Hematopoietic multipotent progenitor cell (in vitro differentiated cells): ENCODE data around the gene DGKH.

GRCh38 chr13:40480802-40481597, 185.4 kb downstream of the FOXO1 start:
- CAGE, long polyA plus RNA = no peak

- CAGE, long polyA plus RNA = no peak
Measured at GRCh38 chr13:40596469-40597241, 69.8 kb downstream of the FOXO1 start.

DNA sequence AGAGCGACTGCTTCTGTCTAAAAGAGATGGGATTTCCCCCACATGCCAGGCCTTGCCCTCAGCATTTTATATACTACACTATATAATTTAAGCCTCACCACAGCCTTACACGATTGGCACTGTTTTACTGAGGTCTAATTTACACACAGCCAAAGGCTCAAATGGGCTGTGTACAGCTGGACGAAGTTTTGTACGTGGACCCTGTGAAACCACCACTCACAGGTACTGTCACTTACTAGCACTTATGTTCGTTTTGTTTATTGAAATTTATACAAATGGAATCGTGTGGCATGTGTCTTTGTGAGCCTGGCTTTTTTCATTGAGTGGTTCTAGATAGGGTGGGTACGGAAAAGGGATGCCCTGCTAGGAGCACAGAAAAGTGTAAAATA, 67.1 kb downstream of the FOXO1 start:
- CAGE, long polyA plus RNA = no peak

- CAGE, long polyA plus RNA = no peak
Measured at GRCh38 chr13:40606984-40607575, 59.4 kb downstream of the FOXO1 start.

GRCh38 chr13:40647150-40647772, 19.2 kb downstream of the FOXO1 start:
- CAGE, long polyA plus RNA = no peak

DNA sequence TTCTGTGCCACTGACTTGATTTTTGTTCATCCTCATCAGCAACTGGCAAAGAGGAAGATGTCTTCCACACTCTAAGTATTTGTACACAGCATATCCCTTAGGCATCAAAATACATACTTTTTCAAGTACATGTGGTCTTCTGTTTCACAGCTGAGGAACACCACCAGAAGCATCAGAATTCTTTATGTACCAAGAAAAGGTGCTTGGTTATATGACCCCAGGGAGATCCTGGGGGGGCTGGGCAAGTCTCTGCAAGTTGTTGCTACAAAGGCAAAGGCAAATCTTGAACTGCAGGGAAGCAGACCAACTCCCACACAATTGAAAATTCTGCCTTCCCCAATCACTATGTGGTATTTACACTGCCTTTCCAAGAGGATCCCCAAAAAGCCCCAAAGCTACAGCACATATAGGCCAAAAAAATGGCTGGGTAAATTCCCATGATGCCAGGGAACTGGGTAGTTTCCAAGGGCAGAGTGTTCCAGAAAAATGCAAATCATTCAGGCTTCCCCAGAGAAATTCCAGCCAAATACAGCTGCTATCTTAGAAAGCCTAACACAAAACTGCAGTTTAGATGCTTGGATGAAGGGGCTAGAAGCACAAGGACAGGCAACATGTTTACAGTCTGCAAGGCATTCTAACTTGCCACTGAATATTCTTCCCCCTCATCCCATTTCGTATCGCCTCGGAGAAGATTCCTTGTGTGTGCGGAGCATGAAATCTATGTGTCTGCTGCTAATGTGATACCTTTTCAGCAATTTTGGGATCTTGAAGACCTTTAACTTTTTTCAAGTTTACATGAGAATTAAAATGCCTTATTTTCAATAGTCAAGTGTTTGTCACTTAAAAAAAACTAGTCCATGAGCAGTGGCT, 6.3 kb downstream of the FOXO1 start:
- CAGE, long polyA plus RNA = no peak

DNA sequence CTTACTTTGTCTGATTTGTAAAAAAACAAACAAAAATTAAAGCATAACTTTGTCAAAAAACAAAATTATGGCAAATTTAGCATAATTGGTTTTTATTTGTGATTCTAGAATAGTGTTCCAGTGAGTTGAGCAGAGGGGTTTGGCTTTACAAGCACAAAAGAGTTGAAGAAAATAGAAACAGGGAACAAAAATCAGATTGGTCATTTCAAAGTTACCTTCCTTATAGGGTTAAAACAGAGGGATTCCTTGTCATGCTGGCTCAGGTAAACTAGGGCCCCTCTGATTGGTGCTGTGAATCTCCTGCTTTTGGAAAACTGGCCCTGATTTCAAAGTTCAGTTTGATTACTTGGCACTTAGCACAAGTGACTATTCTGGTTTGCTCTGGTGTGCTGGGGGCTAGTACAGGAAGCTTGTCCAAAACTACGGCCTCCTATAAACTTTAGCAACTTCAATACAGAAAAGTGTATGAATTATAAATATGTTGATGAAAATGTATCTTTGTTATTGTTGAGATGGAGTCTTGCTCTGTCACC, 1.8 kb upstream of the MRPS31 start:
- CAGE, long polyA plus RNA = no peak

- CAGE, long polyA plus RNA = no peak
Measured at GRCh38 chr13:40869246-40869985, 80.0 kb downstream of the SLC25A15 start.

DNA sequence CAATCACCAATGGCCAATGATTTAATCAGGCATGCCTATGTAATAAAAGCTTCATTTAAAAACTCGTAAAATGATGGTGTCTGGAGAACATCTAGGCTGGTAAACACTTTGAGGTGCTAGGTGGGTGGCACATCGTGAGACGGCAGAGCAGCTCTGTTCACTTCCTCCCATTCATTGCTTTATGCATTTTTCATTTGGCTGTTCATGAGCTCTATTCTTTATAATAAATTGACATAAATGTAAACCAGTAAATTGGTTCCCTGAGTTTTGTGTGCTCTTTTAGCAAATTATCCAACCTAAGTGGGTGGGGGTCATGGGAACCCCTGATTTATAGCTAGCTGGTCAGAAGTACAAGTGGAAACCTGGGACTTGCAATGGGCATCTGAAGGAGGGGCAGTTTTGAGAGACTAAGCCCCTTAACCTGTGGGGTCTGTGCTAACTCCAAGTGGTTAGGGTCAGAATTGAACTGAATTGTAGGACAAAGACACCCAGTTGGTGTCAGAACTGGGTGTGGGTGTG, 90.0 kb downstream of the ELF1 start:
- CAGE, long polyA plus RNA = no peak

DNA sequence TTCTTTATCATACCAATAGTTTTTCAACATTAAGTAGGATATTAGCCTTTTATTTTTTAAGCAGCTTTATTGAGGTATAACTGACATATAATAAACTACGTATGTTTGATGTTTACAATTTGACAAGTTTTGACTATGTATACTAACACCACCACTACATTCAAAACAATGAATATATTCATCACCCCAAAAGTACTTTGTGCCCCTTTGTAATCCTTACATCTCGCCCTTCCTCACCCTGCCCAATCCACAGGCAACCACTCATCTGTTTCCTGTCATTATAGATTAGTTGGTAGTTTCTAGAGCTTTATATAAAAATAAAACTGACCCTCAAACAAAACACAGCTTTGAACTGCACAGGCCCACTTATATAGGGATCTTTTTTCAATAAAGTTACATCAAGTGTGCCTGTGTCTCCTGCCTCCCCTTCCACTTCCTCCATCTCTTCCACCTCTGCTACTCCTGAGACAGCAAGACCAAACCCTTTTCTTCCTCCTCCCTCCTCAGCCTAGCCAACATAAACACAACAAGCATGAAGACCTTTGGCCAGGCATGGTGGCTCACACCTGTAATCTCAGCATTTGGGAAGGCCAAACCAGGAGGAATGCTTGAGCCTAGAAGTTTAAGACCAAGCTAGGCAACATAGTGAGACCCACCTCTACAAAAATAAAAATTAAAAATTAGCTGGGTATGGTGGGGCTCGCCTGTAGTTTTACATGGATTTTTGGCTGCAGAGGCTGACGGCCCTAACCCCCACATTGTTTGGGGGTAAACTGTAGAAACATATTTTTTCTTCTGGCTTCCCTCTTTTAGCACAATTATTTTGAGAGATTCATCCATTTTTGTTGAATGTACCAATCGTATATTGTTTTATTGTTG, 72.7 kb downstream of the ELF1 start:
- CAGE, long polyA plus RNA = start-site peak on the minus strand centred at position 347 of the sequence, 36 bp wide, 20 reads

- CAGE, long polyA plus RNA = no peak
Measured at GRCh38 chr13:41019596-41019967, 466 bp upstream of the ELF1 start.

DNA sequence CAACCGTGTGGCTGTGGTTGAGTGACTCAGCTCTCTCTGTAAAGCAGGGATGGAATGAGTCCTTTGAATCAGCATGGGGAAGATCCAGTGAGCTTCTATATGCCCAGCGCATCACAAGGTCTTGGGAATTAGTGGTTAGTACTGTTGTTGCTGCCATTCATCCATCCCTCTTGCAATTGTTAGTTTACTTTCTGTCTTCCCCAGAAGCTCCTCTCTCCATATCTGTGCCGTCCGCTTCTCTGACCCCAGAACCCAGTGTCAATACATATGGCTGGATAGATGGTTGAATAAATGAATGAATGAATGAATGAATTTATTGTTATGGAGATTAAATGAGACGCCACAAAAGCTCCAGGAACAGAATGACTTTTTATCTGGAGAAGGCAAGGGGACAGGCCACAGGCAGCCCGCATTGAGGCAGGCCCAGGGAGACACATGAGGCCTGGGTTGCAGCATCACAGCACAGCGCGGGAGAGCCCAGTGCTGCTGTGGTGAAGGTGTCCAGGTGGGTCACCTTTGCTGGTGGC, 89.2 kb downstream of the RGCC start:
- CAGE, long polyA plus RNA = no peak

- CAGE, long polyA plus RNA = no peak
Measured at GRCh38 chr13:41779822-41780648, 180.9 kb downstream of the VWA8 start.

GRCh38 chr13:42012105-42012486, 36.4 kb upstream of the DGKH start:
- CAGE, long polyA plus RNA = no peak

DNA sequence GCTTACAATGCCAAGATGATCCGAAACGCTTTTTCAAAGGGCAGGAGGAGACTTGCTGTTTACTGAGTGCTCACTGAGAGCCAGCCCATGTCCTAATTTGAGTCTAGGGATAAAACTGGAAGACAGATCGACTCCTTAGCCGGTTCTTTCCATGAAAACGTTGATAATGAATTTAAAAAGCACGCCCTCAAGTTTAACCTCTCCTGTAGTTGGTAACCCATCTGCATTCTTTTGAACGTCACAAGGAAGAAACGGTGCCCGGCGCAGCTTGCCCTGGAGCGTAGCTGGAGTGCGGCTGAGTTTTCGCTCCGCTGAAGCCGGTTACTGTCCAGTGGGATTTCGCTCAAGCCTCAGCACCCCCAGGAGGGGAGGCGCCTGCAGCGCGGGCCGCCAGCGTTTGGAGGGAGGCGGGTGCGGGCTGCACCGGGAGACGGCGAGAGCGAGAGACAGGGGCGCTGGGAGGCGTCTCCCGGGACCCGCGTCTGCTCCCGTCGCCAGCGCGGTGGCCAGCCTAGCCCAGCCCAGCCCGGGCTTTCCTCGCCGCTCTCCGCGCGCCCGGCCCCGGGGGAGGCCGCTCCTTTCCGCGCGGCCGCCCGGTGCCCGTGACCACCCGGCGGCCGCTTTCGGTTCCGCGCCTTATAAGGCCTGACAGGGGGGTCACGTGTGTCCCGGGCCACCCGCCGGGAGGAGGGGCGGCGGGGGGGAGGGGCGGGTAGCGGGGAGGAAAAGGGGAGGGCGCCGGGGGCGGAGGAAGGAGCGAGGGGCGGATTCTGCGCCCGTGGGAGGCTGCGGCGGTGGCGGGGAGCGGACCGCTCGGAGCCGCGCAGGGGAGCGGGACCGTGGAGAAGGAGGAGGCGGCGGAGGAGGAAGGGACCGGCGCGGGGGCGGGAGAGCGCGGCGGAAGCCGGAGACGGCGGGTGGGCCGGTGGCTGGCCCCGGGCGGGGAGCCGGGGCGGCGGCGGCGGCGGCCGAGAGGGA, 8.4 kb upstream of the DGKH start:
- CAGE, long polyA plus RNA = no peak

DNA sequence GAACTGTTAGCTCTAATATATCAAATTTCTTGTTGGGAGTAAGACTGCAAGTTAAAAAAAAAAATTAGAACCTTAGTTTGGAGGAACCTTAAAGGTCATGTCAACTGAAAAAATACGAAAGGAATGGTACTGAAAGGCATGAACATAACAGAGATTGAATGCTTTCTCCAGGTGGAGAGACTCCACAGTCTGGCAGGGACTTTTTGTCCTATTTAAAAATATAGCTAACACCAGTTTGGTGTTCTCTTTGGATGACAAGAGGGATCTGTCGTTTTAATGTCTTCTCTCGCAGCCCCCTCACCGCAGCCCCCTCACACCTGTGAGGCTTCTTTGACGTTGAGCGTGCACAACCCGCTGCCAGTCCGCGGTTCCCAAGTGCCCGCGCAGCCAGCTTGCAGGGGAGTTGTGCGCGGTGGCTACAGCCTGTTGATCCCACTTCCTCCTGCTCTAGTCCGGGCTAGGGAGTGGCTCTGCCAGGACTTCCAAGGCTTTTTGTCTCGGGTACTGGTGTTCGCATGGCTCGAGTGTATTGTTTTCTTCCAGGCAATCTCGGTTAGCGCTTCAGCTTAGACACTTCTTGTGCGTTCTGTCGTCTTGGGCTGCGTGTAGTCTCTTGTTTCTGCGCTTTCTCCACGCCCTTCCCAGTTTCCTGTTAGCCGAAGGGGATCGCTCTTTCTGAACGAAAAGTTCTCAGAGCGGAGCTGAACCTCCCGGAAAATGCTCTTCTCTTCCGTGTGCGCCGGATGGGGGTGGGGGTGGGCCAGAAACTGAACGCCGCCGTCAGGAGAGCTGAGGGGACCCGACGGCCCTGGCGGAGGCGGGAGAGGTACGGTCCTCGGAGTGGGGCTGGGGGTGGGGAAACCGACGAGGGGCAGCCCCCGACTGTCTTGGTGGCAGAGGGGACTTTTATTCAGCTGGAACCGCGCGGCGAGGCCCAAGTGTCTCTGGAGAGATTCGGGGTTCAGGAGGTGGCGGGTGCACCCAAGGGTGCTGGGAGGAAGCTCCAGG, 868 bp upstream of the DGKH start:
- CAGE, long polyA plus RNA = no peak

- CAGE, long polyA plus RNA = no peak
Measured at GRCh38 chr13:42048336-42049367, at the start of gene DGKH. DGKH (plus strand) TSS chr13:42048648.

GRCh38 chr13:42049368-42049870, 971 bp downstream of the DGKH start:
- CAGE, long polyA plus RNA = no peak

DNA sequence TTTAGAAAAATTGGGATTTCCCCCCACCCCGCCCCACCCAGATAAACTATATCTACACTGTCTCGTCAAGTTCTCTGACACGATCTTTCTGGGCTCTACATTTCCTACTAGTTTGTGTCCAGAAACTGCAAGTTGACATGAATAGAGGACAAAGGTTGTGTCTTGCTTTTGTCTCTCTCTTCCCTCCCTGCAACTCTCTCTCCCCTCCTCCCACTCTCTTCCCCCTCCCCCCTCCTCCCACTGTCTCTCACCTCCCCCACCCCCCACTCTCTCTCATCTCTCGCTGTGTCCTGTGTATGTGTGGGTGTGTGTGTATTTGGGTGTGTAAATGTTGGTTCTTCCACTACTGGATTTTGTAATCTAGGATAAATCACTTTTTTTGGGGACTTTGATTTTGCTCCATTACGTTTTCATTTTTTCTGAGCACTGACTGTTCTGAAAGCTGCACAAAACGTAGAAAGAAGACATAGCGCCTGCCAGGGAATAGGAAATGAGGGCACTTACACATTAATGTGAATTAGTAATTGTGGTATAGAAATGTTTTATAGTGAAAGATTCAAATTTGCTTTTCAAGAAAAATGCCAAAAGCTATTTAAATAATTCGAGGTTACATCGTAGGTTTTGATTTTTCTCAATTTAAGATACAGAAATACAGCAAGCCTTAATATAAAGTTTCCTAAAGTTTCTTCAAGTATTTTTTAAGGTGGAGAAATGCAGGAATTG, 48.5 kb downstream of the AKAP11 start:
- CAGE, long polyA plus RNA = no peak

DNA sequence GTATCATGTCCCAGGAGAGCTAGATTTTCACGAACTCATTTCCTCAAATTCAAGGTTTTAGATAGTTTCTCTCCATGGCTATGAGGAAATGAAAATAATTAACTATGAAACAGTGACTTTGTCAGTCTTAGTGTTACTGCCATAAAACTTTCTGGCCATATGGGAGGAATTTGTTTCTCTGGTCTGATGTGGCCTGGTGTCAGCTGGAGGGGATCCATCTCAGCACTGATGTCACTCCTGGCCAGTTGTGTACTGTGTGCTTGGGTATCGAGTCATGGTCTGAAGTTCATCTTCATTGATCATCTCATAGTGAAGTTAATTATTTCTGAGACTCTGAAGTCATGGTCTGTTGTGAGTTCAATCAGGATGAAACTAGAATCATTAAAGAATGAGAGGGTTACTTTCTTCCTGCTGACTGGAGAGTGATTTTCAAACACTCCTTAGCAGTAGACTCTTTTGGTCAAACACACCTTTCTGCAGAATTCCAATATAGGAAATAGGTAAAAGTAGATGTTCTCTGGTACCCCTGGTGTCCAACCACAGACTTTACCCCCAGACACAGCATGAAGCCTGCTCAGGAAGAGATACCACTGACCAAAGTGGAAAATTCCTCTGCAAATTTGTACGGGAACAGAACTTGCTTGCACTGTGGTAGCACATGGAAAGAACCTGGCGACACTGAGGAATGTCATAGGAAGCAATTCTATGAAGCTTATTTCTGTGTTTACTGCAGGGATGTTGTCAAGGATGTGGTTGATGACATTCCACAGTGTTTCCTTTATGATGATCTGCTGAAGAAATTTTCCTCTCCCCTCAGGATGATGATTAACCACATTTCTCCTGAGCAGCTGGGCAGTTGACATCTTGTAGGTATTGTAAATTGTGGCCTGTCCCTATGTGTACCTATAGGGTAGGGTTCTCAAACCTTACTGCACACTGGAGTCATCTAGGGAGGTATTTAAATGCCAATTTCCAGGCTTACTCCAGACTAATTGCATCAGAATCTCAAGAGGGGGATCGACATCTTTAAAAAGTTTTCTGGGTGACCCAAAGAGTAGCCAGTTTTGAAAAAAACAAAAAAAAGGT, 49.0 kb upstream of the TNFSF11 start:
- CAGE, long polyA plus RNA = no peak